Spinal cord (tissue), 3 donors: ENCODE measurements around a stretch of chr2.

DNA sequence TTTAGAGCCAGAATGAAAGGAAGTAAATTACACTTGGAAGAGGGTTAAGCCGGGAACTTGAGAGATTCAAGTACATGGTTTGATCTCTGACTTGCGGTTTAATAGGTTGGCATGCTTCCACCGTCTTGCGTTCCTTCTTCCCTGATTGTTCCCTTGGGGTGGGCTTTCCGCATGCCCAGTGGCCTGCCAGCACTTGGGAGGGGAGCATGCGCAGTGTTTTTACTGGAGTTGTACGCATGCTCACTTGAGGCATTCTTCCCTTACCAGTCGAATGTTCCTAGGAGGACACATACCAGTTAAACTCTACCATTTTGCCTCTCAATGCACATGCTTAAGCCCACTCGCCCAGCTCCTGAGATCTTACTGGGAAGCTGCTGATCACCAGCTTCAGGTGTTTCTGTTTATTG lies 92.8 kb upstream of the RFX8 start:
- PRO-cap, result no peak
- RAMPAGE, long total RNA, result no peak

GRCh38 chr2:101700226-101700865 lies 2.8 kb downstream of the MAP4K4 start:
- PRO-cap, result no peak
- RAMPAGE, long total RNA, result no peak

- PRO-cap, result no peak
- RAMPAGE, long total RNA, result no peak
Observed at GRCh38 chr2:102010930-102011625, 19.3 kb downstream of the IL1R2 start.

DNA sequence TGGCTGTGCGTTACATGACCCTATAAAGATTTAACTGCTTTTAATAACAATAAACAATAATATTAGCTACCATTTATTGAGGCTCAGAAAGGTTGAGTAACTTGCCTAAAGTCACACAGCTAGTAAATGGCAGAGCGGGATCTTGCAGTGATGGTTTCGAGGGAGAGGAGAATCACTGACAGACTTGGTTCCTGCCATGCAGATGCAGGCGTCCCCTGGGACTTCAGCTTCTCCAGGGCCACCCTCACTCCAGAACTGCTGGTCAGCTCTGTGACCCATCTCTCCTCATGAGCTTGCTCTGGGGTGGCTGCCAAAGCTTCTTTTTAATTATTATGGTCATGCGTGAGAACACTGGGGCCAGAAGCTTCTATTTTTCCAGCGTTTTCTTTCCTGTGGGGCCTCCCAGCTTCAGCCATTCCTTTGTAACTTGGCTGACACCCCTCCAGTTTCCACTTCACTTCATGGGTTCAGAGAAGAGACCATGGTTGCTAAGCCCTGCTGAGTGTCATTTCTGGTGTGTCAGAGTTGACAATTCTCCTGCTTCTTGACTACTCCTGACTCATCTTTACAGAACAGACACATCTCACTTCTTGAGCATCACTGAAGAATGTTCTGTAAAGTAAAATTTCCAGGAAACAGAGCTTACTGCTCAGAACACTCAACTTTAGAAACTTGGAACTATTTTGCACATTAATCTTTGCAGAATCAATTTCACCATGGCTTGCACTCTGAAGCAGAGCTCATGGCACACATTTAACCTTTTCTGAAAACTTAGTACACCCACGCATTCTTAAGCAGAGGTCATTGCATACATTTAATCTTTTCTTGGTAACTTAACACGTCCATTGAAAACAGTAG lies 70.4 kb downstream of the IL1R2 start:
- PRO-cap, result no peak
- RAMPAGE, long total RNA, result no peak

GRCh38 chr2:102069947-102070865 lies 72.3 kb upstream of the IL1R1 start:
- PRO-cap, result no peak
- RAMPAGE, long total RNA, result no peak

GRCh38 chr2:102120628-102121256 lies 21.8 kb upstream of the IL1R1 start:
- PRO-cap, result no peak
- RAMPAGE, long total RNA, result no peak

- PRO-cap, result no peak
- RAMPAGE, long total RNA, result no peak
Observed at GRCh38 chr2:102142187-102142589, 358 bp upstream of the IL1R1 start.

GRCh38 chr2:102245428-102245599 lies 58.5 kb downstream of the IL1RL2 start:
- PRO-cap, result no peak
- RAMPAGE, long total RNA, result no peak

GRCh38 chr2:102258399-102259110 lies 52.8 kb upstream of the IL1RL1 start:
- PRO-cap, result no peak
- RAMPAGE, long total RNA, result no peak

- PRO-cap, result no peak
- RAMPAGE, long total RNA, result no peak
Observed at GRCh38 chr2:102340369-102341085, 15.1 kb upstream of the IL18R1 start.

GRCh38 chr2:102476366-102476791 lies 3.4 kb downstream of the SLC9A4 start:
- PRO-cap, result no peak
- RAMPAGE, long total RNA, result no peak

- PRO-cap, result no peak
- RAMPAGE, long total RNA, result no peak
Observed at GRCh38 chr2:102513936-102514444, 41.0 kb downstream of the SLC9A4 start.

- PRO-cap, result no peak
- RAMPAGE, long total RNA, result no peak
Observed at GRCh38 chr2:102621235-102622241, 2.2 kb downstream of the SLC9A2 start.

GRCh38 chr2:102622739-102623100 lies 3.4 kb downstream of the SLC9A2 start:
- PRO-cap, result no peak
- RAMPAGE, long total RNA, result no peak

DNA sequence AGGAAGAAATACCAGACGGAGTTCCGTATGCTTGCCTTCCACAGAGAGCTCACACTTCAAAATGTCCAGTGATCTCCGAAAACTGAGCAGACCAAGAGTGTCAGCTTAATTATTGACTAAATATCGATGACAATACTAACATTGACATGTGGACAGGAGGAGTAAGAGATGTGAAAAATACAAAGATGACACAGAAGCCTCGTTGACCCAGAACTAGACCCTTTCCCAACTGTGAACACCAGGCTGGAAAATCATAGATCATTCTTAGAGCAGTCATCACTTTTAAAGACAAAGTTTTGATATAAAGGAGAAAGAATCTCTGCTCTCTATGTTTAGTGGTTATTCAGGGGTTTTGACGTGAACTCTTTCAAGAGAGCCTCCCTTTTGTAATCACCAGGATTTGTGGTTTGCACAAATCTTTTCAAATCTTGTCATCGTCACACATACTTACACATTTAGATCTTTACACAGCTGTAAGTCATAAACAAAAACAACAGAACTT lies 439.9 kb upstream of the POU3F3 start:
- PRO-cap, result no peak
- RAMPAGE, long total RNA, result no peak

- PRO-cap, result no peak
- RAMPAGE, long total RNA, result no peak
Observed at GRCh38 chr2:104502826-104503529, 350.9 kb upstream of the POU3F3 start.

GRCh38 chr2:104755315-104755952 lies 98.5 kb upstream of the POU3F3 start:
- PRO-cap, result no peak
- RAMPAGE, long total RNA, result no peak

DNA sequence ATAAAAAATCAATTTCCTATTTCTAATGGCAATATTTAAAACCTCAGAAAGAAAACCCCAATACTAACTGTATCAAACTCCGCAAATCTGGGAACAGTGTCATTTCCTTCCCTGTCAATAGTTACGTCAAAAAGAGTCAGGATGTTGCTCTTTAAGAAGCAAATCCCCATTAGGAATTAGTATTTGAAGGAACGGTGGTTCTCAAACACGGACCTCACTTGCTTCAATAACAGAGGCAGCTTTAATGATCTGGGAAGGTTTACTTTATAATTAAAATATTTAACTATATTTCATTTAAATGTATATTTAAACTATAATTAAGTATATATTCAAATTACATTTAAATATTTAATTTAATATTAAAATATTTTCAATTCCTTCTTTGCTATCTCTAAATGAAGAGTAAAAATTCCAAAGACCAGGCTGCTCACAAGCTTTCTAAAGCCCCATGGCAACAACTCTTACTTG lies 63.1 kb upstream of the POU3F3 start:
- PRO-cap, result no peak
- RAMPAGE, long total RNA, result no peak

DNA sequence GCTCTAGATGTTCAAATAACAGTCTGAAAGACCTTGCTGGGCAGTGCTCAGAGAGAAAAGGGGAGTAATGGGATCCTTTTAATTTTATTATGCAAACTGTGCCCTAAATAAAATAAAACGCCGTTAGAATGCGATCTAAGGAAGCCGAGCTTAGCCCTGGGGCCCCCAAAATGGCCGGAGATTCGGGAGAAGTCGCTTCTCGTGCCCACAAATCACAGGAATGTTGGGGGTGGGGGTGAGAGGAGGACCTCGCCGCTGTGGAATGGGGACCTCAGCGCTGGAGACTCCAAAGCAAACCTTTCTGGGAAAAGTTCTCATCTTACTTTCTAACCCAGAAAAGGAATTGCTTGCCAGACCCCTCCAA lies 8.3 kb upstream of the POU3F3 start:
- PRO-cap, result no peak
- RAMPAGE, long total RNA, result no peak

DNA sequence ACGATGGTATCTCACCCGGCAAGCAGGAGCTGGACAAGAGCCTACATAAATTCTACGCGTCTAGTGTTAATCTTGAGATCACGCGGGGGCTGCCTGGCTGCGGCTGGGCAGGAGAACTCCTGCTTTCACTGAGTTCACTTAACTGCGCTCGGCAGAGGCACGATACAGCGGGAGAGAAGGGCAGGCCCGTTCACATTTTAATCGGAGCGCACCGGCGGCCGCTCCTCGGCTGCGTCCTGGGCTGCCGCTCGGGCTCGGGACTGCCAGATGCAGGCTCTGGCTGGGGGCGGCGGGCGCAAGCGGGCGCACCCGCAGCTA lies 1.7 kb upstream of the POU3F3 start:
- PRO-cap, result no peak
- RAMPAGE, long total RNA, result no peak